Diencephalon (tissue), 2 donors: Measurements from ENCODE around the gene PMM1.

GRCh38 chr22:41114121-41114914, 21.9 kb downstream of the EP300 start:
- RAMPAGE, long total RNA: no peak

GRCh38 chr22:41151735-41152065, 53.4 kb upstream of the L3MBTL2 start:
- RAMPAGE, long total RNA: no peak

GRCh38 chr22:41238270-41238561, 2.5 kb downstream of the CHADL start:
- RAMPAGE, long total RNA: no peak

DNA sequence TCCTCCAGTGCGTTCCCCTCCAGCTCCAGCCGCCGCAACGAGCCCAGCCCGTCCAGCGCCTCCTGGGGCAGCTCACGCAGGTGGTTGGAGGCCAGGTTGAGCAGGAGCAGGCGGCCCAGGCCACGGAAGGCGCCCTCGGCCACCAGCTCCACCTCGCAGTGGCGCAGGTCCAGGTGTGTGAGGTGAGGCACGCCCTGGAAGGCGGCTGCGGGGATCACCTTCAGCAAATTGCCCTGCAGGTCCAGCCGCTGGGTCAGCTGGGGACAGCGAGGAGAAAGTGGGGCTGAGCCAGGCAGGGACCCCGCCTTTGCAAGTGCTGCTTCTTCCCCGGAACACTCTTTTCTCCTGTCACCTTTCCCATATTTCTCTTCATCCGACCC, 2.1 kb downstream of the CHADL start:
- RAMPAGE, long total RNA: no peak

DNA sequence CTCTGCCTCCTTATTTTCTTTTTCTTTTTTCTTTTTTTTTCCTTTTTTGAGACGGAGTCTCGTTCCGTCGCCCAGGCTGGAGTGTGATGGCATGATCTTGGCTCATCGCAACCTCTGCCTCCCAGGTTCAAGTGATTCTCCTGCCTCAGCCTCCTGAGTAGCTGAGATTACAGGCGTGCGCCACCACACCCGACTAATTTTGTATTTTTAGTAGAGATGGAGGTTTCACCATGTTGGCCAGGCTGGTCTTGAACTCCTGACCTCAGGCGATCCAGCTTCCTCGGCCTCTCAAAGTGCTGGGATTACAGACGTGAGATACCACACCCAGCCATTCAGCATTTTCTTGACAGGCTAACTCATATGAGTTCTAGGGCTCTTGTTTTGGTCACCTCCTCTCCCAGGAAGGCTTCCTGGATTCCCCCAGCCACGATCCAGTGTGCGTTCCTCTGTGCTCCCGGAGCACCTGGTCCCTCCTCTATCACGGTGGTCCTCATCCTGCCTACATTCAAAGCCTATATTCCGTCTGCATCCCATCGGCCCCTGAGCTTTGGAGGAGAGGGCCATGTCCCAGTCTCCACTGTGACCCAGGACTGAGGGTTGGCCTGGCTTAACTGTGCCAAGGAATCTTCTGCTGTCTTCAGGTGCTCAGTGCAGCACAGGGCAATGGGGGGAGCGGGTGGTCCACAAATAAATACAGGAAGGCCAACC, 18.0 kb upstream of the CHADL start:
- RAMPAGE, long total RNA: no peak

GRCh38 chr22:41344463-41344872, 37.3 kb upstream of the TEF start:
- RAMPAGE, long total RNA: no peak

DNA sequence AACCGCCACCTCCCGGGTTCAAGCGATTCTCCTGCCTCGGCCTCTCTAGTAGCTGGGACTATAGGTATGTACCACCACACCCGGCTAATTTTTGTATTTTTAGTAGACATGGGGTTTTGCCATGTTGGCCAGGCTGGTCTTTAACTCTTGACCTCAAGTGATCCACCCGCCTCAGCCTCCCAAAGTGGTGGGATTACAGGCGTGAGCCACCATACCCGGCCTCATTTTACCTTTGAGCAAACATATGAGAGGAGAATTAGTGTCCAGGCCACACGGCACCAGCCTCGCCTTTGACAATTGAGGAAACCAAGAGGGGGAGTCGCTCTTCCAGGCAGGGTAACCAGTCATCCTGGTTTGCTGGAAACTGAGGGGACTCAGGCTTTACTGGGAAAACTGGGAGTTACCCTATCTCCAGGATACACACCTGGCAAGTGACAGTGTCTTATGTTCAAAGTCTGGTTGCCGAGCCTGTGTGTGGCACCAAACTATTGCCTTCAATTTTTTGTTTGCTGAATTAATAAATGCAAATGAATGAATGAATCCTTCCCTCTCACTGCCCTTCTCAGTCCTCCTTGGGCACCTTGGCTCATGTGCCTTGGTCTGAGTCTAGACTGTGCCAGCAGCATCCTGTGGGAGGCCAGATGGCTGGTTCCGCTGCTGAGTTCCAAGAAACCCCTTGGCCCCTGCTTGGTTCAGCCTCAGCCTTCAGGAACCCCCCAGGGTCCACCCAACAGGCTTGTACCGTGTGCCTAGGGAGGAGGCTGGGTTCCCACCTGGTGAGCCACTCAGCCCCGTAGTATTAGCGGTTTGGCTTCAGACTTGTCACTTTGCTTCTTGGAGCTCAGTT, 31.2 kb downstream of the TOB2 start:
- RAMPAGE, long total RNA: no peak

- RAMPAGE, long total RNA: start-site peak on the plus strand at chr22:41446916-41446980, 9 and 10 reads in 2 replicates
Measured at GRCh38 chr22:41446894-41447092, 192 bp upstream of the TOB2 start.

DNA sequence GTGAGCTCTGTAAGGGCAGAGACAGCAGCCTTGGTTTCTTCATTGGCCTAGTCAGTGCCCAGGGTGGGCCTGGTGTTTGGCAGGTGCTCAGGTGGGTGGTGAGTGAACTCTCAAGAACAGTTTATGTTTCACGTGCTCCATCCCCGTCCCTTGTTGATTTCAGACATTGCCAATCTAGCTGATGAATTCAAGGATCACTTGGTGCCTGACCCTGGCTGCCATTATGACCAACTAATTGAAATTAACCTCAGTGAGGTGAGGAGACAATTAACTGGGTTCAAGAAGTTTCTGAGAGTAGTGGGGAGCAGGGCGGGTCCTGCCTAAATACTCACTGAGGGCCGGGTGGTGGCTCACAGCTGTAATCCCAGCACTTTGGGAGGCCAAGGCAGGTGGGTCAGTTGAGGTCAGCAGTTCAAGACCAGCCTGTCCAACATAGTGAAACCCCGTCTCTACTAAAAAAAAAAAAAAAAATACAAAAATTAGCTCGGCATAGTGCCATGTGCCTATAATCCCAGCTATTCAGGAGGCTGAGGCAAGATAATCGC, 25.9 kb downstream of the POLR3H start:
- RAMPAGE, long total RNA: no peak

- RAMPAGE, long total RNA: no peak
Measured at GRCh38 chr22:41531470-41531709, 12.9 kb downstream of the POLR3H start.

DNA sequence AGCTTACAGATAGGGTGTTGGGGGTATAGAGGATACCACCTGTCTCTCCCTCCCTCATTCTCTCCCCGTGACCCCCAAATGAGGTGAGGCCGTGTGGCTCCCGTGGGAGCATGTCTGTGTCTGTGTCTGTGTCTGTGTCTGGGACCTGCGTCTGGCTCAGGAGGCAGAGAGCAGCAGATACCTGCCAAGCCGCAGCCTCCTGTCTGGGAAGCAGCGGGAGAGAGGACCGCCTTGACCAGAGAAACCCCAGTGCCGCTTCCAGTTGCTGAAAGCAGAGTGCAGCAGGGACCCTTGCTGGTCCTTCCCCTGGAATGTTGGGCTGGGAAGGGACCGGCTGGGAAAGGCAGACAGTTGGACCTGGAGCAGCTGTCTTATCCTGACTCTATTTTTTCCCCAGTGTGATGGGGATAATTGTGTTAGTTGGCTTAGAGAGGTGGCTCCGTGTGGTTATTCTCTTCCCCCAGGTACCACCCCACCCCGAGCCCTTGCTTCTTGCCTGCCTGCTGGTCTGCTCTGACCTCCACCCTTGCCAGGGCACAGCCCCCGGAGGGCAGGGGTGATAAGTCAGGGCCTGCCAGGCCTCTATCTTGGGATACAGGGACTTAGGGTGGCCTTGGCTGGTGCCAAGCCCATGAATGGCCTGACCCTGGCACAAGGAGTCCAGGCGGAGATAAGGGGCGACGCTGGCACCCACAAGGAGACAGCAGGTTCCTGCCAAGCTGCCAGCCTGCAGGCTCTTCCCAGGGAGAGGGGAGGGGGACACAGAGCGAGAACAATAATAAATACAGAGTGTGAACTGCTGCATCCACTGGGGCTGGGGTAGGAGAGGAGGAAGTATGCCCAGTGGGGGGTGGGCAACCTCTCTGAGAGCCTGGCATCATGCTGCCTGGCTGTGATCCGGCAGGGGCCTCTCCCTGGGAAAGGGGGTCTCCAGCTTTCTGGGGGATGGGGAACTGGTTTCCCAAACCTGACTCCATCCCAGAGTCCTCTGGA, 777 bp downstream of the CSDC2 start:
- RAMPAGE, long total RNA: no peak

DNA sequence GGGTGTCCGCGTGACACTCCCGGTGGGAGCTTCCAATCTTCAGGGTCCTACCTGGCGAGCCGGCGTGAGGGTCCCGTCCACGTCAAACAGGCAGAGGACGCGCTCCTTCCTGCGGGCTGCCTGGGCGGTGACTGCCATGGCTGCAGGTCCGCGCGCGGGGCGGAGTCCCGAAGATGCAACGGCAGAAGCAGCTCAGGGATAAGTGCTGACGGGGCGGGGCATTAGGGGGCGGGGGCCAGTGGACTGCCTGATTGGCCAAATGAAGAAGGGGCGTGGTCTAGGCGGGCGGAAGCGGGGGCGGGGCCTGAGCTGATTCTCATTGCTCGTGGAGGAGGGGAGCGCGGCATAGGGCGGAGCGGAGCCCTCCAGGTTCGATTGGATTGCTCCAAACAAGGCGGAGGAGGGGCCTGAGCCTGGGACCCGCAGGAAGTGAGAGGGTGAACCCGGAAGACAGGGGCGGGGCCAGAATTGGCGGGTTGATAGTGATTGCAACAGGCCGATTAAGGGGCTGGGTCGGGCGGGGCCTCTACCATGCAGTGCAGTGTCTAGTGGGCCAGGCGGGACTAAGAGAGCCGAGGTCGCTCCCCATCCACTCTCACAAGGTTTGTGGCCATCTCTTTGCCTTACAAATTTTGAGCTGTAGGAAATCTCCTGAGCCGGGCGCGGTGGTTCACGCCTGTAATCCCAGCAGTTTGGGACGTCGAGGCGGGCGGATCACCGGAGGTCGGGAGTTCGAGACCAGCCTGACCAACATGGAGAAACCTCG, at the start of gene PMM1:
Gene PMM1 (minus strand): TSS at position 173 of the 766 bp plus-strand sequence.
- RAMPAGE, long total RNA: start-site peak on the minus strand centred at position 158 of the sequence, 40 bp wide, 297 and 235 reads in 2 replicates

GRCh38 chr22:41664536-41665582, 23.8 kb downstream of the SNU13 start:
- RAMPAGE, long total RNA: no peak

GRCh38 chr22:41843219-41844506, 10.8 kb downstream of the SREBF2 start:
- RAMPAGE, long total RNA: no peak

DNA sequence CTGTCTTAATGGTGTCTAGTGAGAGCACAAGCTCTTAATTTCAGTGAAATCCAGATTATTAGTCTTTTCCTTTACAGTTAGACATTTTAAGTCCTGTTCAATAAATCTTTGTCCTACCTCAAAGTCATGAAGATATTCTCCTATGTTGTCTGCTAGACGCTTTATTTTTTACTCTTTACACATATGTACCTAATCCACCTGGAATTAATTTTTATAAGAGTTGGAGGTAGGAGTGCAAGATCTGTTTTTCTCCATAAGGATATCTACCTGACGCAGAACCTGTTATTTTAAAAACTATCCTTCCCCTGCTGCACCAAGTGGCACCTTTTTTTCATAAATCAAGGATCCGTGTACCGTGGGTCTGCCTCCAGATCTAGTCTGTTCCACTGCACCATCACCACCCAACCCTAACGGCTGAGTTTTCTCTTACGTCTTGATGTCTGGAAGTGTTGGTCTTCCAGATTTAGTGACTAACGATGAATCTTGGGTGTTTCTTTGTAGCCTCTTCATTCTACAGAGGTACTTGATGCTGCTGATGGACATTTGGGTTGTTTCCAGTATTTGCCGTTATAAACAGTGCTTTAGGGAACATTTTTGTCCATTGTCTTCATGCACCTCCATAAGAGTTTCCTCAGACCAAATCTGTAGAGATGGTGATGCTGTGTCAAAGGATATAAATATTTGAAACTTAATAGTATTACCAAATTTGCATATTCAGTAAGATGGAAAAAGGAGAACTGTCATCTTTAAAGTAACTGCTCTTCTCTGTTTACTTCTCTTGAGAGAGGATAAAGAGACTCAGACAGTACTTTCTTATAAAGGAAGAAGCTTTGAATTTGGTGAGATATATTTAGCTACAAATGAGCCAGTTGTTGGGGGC, 26.5 kb downstream of the SHISA8 start:
- RAMPAGE, long total RNA: no peak

DNA sequence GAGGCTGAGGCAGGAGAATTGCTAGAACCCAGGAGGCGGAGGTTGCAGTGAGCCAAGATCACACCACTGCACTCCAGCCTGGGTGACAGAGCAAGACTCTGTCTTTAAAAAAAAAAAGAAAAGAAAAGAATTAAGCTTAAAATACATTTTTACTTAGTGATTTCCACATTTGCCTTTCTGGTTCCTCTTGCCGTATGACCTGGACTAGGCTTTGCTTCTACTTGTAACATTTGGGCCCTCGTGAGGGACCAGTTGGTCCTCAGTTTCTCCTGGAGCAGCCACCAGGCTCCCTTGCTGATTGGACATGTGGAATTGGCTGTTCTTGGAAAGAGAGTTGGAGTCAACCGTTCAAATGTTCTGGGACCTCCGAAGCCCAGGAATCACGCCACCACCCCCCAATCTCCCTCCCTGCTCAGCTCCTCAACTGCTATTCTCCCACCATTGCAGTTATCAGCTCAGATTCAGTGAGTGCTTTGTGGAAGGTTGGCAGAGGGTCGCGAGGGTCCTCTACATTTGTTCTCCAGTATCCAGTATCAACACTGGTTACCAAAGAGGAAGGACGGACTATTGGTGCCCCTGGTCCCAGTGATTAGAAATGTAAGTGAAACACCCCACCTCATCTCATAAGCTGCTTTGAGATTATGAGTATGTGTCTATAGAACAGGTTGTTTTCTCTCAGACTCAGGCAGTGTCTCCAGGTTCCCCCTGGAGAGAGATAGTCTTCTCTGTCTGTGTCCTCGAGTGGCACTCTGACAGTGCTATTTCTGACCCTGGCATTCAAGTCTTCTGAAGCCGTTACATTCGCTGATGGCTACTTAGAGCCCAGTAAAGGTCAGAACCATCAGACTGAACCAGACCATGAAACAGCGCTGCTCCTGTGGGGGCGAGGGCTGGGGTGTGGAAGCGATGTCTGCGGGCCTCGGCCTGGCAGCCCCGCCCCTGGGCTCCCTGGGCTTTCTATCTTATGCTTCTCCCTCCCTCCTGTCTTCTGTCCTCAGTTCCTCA, 23.8 kb downstream of the SHISA8 start:
- RAMPAGE, long total RNA: no peak

DNA sequence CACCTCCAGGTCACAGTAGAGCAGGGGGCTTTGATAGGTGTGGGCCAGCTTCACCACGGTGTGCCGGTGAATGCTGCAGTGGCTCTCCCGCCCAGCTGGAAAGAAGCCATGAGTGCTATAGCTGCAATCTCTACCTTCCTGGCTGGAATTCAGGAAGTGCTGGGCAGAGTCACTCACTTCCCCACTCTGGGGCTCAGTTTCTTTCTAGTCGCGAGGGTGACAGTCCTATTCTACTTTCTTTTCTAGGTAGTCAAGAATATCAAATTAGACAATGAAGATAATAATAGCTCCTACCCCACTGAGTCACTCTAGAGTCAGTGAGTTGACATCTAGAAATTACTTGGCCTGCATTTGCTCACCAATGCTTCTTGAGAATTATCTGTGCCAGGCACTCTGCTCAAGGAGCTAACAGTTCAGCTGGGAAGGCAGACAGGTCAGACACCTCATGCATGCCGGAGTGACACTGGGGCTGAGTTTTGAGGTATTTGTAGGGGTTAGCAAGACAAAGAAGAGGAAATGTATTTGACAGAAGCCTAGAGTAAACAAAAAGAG, 3.3 kb downstream of the CENPM start:
- RAMPAGE, long total RNA: no peak

DNA sequence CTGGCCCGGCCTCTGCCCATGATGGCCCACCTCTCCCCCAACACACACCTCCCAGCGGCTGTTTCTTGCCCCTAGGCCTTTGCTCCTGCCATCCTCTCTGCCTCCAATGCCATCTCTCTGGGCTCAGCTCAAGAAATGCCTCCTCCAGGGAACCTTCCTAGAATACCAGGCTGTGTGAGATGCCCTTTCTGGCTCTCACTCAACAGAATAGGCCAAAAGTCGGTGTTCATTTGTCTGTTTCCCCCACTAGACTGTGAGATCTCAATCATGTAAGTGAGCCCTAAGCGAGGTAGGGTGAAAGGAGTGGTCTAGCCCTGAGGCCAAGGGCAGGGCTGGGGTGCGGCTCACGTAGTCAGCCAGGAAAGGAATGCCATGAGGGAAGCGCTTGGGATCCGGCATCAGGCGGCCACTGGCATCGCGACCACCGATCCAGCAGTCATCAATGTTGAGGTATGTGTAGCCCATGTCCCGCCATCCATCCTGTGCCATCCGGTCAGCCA, 3.1 kb downstream of the NAGA start:
- RAMPAGE, long total RNA: no peak

DNA sequence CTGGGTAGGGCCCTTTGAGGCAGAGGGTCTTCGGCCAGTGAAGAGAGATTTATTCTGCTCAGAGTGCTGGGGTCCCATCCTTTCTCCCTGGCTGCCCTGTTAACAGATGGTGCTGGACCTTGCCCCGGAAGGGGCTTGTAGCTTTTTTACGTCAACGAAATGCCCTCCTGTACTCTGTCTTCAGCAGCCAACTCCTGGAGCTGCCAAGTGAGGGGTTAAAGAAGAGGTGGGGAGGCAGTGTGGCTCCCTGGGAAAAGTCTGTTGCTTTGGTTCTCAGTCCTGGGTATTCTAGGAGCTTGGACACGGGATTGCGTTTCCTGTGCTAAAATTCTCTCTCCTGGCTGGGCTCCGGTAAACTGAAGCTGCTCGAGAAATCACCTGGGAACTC, 885 bp upstream of the SMDT1 start:
- RAMPAGE, long total RNA: no peak

GRCh38 chr22:42256104-42256579, 14.3 kb downstream of the TCF20 start:
- RAMPAGE, long total RNA: no peak